B cell (primary cell): Measurements from ENCODE around the genes H2AZ1 and SLC9B1.

GRCh38 chr4:99349242-99350262 lies 3.0 kb downstream of the ADH1C start:
- PRO-cap: no peak
- CAGE, long polyA plus RNA: no peak

- PRO-cap: bidirectional peak, plus-strand start at chr4:99950533, minus-strand start at chr4:99950275
- CAGE, long polyA plus RNA: no peak
Measured at GRCh38 chr4:99950173-99950409, at the start of gene H2AZ1. Gene H2AZ1 (minus strand): TSS chr4:99950275.

DNA sequence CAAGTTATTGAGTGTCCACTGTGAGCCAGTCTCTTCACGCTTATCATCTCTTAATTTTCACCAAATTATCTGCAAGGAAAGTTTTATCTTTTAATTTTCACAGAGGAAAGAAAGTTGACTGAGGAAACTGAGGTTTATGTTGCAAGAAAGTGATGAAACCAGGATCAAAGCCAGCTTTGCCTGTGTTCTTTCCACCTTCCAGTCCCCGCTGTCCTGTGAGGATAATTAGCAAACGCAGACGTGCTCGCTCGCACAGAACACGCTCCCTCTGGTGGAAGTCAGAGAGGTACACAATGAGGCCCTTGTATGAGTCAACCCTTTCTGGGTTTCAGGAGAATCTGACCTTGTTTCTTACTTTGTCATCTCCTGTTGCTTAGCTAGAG lies 94.3 kb downstream of the DDIT4L start:
- PRO-cap: no peak
- CAGE, long polyA plus RNA: no peak

GRCh38 chr4:100342847-100343123 lies 152.5 kb upstream of the DDIT4L start:
- PRO-cap: no peak
- CAGE, long polyA plus RNA: no peak

GRCh38 chr4:100738347-100738816 lies 220.6 kb upstream of the EMCN start:
- PRO-cap: no peak
- CAGE, long polyA plus RNA: no peak

DNA sequence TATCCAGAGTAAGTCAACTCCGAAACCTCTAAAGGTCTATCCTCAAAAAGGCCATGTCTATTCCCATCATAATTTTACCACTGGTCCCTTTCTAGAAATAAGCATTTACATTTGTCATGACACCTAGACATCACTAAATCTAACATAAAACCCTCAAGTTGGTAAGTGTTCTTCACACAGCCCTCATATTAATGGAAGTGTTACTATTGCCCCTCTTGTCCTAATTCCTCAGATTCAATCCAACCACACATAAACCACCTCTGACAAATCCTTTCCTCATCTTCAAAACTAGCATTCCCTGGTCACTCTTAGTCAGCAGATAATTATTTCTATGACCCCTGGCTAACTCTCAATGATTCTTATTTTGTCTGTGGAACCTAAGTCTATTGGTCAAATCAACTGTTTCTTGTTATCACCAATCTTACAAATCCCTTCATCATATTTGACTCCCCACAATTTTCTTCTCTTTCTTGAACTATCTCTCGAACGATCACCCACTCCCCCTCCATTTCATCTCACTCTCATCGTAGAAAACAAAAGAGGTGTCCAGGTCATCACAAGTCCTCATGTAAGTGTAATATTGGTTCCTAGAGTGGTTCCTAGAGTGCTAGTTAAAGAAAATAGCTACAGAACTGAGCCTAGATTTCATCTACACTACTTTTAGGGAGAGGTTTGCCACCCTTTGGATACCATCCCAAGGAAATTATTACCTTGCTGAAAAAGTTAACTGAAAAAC lies 168.5 kb downstream of the PPP3CA start:
- PRO-cap: no peak
- CAGE, long polyA plus RNA: no peak

GRCh38 chr4:101191581-101192067 lies 155.7 kb downstream of the PPP3CA start:
- PRO-cap: no peak
- CAGE, long polyA plus RNA: no peak

GRCh38 chr4:101275175-101275595 lies 72.1 kb downstream of the PPP3CA start:
- PRO-cap: no peak
- CAGE, long polyA plus RNA: no peak

GRCh38 chr4:101348886-101349385 lies 1.6 kb upstream of the PPP3CA start:
- PRO-cap: no peak
- CAGE, long polyA plus RNA: no peak

GRCh38 chr4:102496659-102497032 lies 4.5 kb upstream of the NFKB1 start:
- PRO-cap: no peak
- CAGE, long polyA plus RNA: no peak

DNA sequence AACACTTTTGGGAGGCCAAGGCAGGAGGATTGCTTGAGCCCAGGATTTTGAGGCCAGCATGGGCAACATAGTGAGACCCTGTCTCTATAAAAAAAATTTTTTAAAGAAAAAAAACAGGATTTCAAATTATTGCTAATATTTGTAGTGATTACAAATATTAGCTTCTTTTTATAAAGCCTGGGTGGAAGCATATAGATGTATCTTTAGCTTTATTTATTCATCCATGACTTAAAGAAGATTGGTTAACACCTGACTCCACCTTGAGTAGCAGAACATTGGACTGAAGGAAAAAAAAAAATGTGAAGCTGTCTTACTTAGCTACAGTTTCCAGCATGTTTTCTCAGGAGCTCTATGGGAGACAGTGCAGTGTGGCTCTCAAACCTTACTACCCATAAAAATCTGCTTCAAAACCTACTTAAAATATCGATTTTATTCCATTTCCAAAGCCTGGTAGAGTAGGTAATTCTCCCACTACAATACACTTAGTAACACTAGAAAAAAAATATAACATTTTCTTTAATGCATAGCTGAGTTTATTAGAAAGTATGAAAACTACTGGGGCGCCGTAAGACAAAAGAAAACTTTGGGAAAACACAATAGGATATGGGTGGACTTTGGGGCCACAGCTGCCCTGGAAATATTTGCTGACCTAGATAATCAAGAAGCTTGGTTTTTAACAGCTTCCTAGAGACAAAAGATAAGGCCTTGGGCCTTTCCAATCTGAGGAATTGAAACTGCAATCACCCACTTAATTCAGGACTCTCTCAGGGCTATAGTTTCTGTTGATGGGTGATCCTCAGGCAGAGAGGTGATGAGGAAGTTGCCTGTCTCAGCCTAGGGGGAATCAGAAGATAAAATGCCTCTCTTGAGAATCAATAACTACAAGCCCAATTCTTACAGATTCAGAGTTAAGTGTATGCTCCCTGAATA lies 45.1 kb downstream of the NFKB1 start:
- PRO-cap: no peak
- CAGE, long polyA plus RNA: no peak

GRCh38 chr4:102701872-102702755 lies 58.7 kb downstream of the MANBA start:
- PRO-cap: no peak
- CAGE, long polyA plus RNA: no peak

DNA sequence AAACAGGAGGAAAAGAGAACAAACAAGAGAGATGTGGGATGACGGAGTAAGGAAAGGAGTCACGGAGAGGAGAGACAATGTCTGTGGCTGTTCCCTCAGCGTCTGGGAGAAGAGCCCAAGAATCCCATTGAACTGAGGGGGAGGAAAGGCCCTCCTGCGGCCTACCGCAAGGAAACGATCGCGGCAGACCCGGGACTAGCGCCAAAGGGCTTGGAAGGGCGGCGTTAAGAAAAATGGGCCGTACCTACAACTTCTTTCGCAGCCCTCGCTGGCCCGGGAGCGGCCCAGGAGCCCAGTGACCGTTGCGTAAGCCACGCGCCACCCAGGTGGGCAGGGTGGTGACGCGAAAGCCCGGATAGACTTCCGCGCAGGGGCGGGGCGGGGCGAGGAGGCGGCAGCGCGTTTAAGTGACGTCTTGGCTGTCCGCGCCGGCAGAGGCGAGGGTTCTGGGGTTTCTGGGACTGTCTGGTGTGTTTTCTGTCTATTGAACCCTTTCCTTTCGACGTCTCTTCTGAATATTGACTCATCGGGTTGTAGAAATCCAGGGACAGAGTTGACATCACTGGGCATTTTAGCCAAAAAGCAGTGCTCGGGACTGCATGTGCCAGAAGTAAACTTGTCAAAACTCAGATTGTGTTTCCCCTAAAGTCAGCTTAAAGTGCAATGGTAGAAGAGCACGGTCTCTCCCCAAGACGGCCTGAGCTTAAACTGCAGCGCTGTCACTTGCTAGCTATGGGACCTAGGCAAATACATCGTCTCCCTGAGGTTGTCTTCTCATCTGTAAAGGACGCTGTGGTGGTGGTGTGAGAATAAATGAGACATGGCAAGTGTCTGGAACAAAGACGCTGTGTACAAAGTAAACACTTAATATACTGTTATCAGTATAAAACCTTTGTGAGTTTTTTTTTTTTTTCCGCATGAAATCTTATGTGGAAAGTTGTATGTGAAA lies at the start of gene SLC9B1:
Gene SLC9B1, minus strand, starts transcription at position 351 of the 949 bp plus-strand sequence.
- PRO-cap: bidirectional peak, plus-strand start at position 422 of the sequence, minus-strand start at position 297 of the sequence; bidirectional peak, plus-strand start at position 706 of the sequence, minus-strand start at position 712 of the sequence
- CAGE, long polyA plus RNA: no peak

- PRO-cap: no peak
- CAGE, long polyA plus RNA: no peak
Measured at GRCh38 chr4:103099170-103099429, 534 bp downstream of the BDH2 start.

- PRO-cap: no peak
- CAGE, long polyA plus RNA: no peak
Measured at GRCh38 chr4:103140668-103141206, 41.1 kb upstream of the BDH2 start.

GRCh38 chr4:105145076-105145731 lies 1.5 kb upstream of the TET2 start:
- PRO-cap: bidirectional peak, plus-strand start at chr4:105145592, minus-strand start at chr4:105145408
- CAGE, long polyA plus RNA: no peak

GRCh38 chr4:105157785-105158418 lies 11.2 kb downstream of the TET2 start:
- PRO-cap: no peak
- CAGE, long polyA plus RNA: no peak

GRCh38 chr4:105940465-105940811 lies 45.2 kb downstream of the NPNT start:
- PRO-cap: no peak
- CAGE, long polyA plus RNA: no peak

DNA sequence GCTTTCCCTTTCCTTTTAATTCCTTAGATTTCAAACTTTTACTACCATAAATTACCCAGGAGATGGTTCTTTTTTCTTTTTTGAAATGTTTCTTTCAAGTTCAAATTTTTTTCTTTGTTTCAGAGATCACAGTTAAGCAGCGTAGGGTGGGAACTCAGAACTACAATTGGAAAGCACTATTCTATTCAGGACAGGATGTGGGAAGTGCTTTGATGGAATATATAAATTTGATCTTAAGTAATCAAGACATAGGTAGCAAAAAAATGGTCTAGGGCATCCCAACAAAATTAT lies 72.5 kb downstream of the NPNT start:
- PRO-cap: no peak
- CAGE, long polyA plus RNA: no peak

- PRO-cap: no peak
- CAGE, long polyA plus RNA: no peak
Measured at GRCh38 chr4:107283606-107283985, 247.5 kb upstream of the DKK2 start.